LHCN-M2 (cell line): ENCODE data around the gene FES.

DNA sequence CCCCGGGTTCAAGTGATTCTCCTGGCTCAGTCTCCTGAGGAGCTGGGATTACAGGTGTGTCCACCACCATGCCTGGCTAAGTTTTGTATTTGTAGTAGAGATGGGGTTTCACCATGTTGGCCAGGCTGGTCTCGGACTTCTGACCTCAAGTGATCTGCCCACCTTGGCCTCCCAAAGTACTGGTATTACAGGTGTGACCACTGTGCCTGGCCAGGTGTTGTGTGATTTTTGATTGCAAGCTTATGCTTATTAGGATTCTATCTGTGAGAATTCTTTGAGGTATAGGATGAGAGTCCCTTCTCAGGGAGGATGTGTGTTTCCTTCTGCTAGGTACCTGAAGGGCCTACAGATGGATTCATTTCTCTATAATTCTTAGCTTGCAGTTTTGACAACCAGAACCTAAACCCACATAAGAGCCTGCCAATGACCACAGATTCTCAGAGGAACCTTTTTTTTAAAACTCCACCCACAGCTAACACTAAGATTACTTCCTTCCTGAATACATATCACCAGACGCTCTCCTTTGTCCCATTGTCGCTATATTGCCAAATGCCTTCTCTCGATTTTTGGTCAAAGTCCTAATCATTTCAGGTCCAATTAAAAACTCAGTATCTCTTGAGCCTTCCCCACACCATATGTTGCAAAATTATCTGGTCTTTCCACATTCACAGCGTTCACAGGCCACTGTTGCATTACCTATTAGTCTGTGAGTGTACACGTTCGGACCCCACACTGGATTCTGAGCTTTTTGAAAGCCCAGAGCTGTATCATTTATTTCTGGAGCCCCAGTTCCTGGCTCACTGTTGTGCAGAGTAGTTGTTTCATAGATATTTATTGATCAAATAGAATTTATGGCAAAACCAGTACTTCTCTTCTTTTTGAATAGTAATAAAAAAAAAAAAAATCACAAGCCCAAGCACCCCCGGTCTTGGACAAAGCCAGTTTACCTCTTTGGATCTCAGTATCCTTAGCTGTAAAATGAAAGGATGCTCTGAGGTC is 12.4 kb downstream of the ZNF710 start:
- RAMPAGE, long total RNA = no peak

GRCh38 chr15:90035895-90036288 is 34.8 kb downstream of the ZNF710 start:
- RAMPAGE, long total RNA = no peak

GRCh38 chr15:90046764-90047501 is 45.8 kb downstream of the ZNF710 start:
- RAMPAGE, long total RNA = no peak

DNA sequence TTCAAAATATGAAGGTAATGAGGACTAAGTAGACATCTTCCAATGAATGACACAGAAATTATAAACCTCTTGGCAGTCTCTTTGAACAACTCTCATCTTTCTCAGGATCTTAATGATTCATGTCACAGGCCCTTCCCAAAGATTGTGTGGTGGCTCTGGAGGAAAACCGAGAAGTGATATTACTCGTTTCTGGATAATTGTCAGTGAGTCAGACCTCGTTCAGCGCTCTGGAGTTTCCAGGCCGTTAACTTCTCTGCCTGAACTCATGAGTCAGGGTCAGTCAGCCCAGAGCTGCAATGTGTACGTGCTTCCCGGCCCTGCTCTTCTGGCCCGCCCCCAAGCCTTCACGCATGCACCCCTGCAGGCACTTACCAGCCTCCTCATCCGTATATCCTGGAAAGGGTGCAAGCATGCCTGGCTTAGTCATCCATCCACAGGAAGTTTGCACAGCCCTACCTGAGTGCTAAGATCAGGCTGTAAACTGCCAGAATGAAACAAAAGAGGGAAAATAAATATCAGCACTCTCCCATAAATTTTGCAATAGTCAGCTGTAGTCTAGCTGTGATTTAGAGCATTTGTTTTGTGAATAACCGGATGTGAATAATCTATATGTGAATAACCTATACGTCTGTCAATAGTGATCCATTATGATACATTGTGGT is 35.4 kb upstream of the SEMA4B start:
- RAMPAGE, long total RNA = no peak

- RAMPAGE, long total RNA = no peak
These were observed 940 bp upstream of the NGRN start for GRCh38 chr15:90264422-90265041.

- RAMPAGE, long total RNA = no peak
These were observed 12.3 kb downstream of the IQGAP1 start for GRCh38 chr15:90400305-90400725.

DNA sequence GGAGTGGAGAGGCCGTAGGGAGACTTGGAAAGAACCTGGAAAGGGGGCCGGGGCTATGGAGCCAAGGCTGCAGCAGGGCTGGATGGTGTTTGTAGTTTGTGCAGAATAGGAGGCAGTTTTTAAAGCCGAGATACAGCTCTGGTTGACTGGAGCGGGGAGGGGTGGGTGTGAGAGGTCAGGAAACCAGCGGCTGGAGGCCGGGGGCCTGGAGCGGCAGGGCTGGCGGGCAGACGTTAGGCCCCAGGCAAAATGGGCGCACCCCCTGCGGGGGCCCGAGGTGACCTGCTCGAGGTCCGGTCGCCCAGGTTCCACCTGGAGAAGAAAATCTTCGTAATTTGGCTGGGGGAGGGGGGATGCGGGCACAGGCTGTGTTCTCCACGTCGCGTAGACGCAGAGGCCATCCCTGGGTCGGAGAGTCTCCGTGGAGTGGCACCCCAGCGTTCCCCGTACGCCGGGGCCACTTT is 420 bp upstream of the CRTC3 start:
- RAMPAGE, long total RNA = no peak

DNA sequence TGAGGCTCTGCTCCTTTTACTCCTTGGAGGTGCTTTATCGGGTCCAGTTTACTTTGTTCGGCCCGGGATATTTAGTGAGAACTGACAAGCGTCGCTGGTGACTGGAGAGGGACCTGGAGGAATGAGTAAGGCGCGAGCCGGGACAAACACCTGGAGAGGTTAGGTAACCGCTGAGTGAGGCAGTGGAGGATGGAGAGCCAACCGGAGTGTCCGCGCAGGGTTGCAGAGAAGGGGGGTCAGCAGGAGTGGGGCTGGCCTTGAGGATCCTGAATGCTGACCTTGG is 967 bp downstream of the CRTC3 start:
- RAMPAGE, long total RNA = no peak

GRCh38 chr15:90561650-90562295 is 32.0 kb downstream of the CRTC3 start:
- RAMPAGE, long total RNA = no peak

- RAMPAGE, long total RNA = no peak
These were observed 34.4 kb downstream of the CRTC3 start for GRCh38 chr15:90564023-90564700.

DNA sequence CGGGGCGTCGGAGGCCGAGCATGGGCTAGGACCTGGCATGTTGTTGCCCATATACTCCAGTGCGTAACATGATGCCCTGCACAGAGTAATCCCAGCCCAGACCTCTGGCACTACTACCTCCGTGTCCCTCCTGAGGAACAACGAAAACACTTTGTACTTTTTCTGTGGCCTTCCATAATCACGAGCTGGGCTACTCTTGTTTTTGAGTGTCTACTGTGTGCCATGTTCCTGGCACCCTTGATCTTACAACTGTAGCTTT is 455 bp downstream of the BLM start:
- RAMPAGE, long total RNA = no peak

GRCh38 chr15:90859829-90860290 is 8.5 kb upstream of the FURIN start:
- RAMPAGE, long total RNA = no peak

- RAMPAGE, long total RNA = no peak
These were observed 6.9 kb upstream of the FES start for GRCh38 chr15:90877461-90877660.

DNA sequence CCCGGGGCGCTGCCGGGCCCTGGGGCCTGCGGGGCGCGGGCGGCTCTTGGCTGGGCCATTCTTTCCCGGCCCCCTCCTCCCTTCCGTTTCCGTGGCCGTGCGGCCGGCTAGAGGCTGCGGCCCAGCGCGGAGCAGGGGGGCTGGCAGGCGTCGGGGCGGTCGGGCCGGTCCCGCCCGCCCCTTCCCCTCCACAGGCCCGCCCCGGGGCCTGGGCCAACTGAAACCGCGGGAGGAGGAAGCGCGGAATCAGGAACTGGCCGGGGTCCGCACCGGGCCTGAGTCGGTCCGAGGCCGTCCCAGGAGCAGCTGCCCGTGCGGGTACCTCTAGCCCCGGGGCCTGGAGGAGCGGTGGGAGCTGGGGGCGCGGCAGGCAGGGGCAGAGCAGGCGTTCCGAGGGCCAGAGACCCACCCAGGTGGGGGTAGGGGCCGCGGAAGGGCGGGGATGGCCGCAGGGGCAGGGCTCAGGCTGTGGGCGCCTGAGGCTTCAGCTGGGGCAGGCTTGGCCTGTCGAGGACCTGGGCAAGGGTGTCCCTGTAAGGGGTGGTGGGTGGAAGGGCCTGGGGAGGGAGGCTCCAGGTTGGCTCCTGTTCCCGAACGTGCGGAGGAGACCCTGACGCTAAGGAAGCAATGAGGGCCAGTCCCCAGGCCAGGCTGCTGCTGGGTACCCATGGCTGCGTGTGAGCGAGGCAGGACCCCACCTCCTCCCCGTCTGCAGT is at the start of gene FES:
Gene FES, plus strand, starts transcription at position 278 of the 716 bp plus-strand sequence.
- RAMPAGE, long total RNA = no peak

DNA sequence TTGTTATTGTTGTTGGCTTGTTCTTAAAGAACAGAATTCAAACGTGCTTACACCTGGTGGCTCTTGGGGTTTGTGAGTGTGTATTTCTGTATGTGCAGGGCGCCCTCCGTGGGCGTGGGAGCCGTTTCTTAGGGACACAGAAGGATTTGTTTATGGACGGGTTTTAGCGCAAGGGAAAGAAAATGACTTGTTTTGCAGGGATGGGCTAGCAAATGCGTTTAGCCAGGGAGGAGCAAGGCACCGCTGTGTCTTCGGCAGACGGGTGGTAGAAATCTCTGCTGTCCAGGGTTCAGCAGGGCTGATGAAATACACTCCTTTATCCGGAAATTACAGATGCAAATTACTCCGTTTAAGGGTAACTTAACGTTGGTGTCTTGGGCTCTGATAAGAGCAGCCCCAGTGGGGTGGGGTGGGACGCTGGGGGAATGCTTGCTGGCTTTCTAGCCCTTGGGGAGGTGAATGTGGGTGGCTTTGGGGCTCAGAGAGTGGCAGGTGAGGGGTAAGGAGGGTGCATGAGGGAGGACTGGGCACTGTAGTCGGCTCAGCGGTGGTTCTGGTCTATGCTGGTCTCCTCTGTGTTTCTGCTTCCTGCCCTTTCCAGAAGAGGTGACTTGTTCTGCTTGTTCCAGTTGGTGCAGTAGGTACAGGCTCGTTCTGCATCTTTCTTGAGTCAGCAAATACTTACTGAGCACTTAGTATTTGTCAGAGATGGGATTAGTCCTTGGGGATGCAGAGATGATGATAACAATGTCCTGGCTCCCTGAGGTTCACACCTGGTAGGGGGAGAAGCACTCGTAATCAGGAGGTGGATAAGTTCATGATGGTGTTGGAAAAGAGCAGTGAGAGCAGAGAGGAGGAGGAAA is 918 bp downstream of the SV2B start:
- RAMPAGE, long total RNA = no peak

GRCh38 chr15:91223815-91224425 is 123.9 kb downstream of the SV2B start:
- RAMPAGE, long total RNA = no peak

DNA sequence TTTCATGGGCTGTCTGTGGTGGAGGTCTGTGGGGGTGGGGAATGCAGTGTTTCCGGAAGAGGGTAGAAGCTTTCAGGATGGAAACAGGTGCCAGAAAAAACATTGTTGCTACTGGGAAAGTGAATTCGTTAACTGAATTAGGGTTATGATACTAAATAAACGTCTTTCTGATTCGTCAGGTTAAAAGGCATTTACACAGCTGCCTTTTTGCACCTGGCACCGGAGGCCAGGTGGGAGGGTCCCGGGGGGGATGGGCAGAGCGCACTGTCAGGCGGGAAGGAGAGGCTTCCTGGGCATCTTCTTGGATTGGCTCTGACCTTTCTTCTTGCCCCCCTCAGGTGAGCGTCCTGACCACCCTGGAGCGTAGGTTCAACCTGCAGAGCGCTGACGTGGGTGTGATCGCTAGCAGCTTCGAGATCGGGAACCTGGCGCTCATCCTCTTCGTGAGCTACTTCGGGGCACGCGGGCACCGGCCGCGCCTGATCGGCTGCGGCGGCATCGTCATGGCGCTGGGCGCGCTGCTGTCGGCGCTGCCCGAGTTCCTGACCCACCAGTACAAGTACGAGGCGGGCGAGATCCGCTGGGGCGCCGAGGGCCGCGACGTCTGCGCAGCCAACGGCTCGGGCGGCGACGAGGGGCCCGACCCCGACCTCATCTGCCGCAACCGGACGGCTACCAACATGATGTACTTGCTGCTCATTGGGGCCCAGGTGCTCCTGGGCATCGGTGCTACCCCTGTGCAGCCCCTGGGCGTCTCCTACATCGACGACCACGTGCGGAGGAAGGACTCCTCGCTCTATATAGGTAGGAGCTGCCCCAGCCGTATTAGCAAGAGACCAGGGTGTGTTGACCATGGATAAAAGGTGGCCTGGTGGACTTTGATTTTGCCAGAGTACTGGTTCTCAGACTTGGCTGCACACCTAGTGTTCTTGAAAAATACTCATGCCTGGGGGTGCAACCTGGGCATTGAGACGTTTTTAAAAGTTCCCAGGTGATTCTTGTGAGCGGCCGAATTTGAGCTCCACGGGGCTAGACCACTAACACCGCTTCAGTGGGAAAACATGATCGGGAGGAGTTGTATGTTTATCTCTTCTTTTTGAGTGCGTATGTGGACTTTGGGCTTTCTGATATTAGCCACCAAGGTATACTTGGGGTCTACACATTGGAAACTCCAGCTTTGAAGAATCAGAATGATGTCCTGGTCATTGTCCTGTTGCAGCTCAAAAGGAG is 62.6 kb downstream of the SLCO3A1 start:
- RAMPAGE, long total RNA = no peak

GRCh38 chr15:92153823-92155053 is 239.4 kb upstream of the ST8SIA2 start:
- RAMPAGE, long total RNA = no peak

DNA sequence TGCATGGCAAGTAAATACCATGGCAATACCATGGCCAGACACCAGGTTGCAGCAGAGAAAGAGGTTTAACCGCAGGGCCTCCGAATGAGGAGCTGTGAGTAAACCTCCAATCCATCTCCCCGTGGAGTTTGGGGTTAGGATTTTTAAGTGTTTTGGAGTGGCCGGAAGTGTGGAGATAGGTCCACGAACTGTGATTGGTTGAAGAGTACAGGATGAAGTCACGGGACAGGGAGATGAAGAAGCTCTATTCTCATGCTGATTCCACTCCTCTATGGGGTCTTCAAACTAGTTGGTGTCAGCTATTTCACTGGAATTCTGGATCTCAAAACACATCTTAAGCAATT is 128.0 kb downstream of the ST8SIA2 start:
- RAMPAGE, long total RNA = no peak

DNA sequence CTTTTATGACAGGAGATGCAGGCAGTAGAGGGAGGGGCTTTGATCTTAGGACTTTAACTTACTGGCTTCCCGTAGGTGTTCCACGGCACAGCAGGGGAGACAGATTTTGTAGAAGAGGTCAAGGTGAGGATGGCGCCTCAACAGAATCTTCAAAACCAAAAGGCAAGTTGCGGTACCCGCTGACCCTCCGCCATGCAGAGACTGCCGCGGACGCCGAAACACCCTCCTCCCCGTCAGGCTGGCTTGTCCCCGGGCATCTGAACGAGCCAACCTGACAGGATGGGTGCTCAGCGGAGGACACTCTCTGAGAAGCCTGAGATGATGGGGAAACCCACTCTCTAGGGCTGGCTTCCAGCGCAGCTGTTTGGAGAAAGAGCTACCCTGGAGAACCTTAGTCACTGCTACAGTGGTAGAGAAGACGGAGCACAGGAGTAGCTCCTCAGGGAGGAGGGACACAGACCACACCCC is 39.1 kb downstream of the FAM174B start:
- RAMPAGE, long total RNA = no peak